T-cell (primary cell): ENCODE results near the gene ADGRA3.

DNA sequence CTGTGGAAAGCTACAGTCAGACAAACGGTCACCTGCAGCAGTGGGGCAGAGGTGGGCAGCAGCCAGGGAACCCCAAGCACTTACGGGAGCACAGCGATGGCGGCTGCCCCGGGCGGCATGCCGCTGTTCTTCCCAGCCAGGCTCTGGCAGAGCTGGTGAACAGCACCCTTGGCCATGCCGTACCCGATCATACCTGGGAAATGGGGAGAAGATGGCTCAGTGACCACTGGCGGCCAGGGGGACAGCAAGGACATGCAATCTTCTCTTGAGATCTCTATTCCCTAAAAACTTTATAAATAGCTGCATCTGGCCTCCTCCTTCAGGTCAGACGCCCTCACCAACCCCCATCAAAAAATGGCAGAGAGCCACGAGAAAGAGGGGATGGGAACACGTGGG is 19.7 kb downstream of the QDPR start:
- PRO-cap, 7 experiments = no peak in any of the 7 experiments

DNA sequence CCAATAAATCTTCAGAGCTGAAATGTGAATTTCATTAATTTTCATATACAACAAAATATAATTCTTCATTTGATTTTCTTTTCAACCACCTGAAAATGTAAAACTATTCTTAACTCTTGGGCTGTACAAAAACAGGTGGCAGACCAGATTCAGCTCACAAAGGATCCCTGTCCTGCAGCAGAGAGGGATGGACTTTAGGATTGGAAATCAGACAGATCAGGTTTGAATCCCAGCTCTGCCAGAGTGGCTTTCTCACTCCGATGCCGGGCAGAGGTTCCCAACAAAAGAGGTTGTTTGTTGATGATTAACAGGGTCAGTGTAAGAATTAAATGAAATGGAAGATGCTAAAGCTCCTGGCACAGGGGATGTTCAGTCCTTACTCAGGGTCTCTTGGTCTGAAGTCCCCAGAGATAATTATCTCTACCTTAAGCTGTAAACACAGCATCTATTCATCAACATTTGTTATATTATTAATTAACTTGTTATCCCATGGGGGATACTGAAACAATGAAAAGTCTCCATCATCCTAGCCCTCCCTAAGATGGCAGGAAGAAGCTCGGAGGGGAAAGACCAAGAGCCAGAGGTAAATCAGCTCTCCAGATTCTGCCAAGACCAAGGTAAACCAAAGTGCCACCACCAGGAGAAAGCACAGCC is 1.7 kb downstream of the QDPR start:
- PRO-cap, 7 experiments = no peak in any of the 7 experiments

GRCh38 chr4:17580942-17581828 is 4.2 kb downstream of the LAP3 start:
- PRO-cap, 7 experiments = no peak in any of the 7 experiments

GRCh38 chr4:17623490-17624644 is 9.4 kb downstream of the MED28 start:
- PRO-cap, 7 experiments = no peak in any of the 7 experiments

DNA sequence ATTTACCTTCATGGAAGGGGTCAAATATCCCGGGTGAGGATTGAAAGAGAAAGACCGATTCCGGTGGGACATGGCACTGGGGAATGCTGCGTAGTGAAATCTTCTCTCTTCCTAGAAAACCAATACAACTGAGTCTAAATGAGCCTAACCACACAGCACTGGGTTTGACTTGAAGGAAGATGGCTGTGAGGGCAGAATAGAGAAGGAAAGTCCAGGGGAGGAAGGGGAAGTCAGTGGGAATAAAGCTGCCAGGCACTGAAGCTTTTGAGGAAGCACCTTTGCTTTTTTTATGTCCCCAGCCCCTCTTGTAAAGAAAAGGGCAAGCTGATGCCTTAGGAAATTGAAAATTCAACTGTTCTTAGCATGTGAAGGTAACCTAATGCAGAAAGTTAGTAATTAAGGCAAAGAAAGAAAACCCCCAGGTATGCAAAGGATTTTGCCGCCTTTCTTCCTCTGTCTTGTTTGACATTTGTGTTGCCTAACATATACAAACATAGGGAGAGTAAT is 20.6 kb downstream of the MED28 start:
- PRO-cap, 7 experiments = no peak in any of the 7 experiments

- PRO-cap, 7 experiments = no peak in any of the 7 experiments
Observed at GRCh38 chr4:17802269-17802918, 8.2 kb downstream of the DCAF16 start.

GRCh38 chr4:18321664-18322104 is 300.1 kb upstream of the LCORL start:
- PRO-cap, 7 experiments = peak in 1 of 7 experiments; most common minus-strand start chr4:18321958 (in 1)

GRCh38 chr4:18418551-18418786 is 396.9 kb upstream of the LCORL start:
- PRO-cap, 7 experiments = no peak in any of the 7 experiments

- PRO-cap, 7 experiments = no peak in any of the 7 experiments
Observed at GRCh38 chr4:19941715-19942096, 310.0 kb upstream of the SLIT2 start.

DNA sequence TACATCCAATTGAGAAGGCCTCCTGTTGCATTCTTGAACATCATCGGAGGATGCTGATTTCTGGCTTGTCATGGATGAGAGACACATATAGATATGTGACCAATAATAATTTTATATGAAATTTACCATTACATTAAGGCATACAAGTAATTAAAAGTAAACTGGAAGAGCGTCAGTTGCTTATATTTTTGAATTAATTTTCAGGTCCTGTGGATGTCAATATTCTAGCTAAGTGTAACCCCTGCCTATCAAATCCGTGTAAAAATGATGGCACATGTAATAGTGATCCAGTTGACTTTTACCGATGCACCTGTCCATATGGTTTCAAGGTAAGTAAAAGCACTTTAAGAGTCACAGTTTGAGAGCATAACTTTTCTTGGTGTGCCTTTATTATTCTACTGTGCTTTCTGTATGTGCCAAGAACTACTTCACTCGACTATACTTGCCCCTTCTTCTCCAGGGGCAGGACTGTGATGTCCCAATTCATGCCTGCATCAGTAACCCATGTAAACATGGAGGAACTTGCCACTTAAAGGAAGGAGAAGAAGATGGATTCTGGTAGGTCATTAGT is 133.1 kb upstream of the PACRGL start:
- PRO-cap, 7 experiments = no peak in any of the 7 experiments

GRCh38 chr4:22500144-22500810 is 15.6 kb downstream of the ADGRA3 start:
- PRO-cap, 7 experiments = no peak in any of the 7 experiments

DNA sequence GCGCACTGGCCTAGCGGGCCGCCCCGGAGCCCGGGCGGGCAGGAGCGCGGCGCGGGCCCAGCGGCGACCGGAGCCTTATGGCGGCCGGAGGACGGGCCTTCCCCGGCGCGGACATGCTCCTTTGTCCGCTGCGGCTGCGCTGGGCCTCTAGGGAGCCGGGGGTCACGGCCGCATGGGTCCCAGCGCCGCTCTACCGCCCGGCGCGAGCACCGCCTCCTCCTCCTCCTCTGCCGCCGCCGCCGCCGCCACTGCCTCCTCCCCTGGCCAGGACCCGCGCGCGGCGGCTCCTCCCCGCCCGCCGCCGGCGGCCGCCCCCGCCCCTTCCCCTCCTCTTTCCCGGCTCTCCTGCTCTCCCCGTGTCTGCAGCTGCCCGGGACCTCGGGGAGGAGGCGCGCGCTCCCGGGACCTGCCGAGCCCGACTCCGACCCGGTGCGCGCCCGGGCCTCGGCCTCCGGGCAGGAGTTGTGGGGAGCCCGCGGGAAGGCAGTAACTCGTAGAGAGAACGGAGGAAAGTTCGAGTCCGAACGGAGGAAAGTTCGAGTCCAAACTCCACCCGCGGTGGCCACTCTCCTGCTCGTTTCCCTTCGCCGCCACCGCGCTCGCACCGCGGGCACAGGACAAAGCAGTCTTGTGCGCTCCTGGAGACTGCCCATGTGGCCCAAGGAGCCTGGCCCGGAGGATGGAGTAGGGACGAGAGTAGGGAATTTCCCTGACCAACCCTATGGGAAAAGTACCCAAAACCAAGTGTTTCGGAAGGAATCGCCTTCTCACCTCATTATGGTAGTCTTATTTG is at the start of gene ADGRA3:
Gene ADGRA3, minus strand, starts transcription at position 250 of the 793 bp plus-strand sequence.
- PRO-cap, 7 experiments = peak in 4 of 7 experiments; most common minus-strand start position 229 of the sequence (in 3)

DNA sequence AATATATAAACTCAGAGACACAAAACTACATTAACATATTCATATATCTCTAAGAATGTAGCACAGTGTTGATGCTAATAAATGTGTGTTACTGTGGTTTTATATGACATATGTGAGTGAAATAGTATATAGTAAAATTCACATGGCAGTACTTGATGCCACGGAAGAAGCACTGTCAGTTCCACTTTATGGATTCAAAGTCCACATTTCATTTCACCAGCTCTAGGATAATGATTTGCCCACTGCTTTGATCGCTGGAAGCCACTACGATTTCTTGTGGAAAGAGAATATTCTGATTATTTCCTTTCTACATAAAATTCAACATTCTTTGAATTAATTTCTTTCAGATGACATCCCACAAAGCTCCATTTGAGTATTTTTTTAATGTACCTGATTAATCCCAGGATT is 358.1 kb upstream of the ADGRA3 start:
- PRO-cap, 7 experiments = no peak in any of the 7 experiments

GRCh38 chr4:22997219-22997869 is 481.5 kb upstream of the ADGRA3 start:
- PRO-cap, 7 experiments = no peak in any of the 7 experiments

GRCh38 chr4:23818935-23819671 is 70.7 kb downstream of the PPARGC1A start:
- PRO-cap, 7 experiments = no peak in any of the 7 experiments

DNA sequence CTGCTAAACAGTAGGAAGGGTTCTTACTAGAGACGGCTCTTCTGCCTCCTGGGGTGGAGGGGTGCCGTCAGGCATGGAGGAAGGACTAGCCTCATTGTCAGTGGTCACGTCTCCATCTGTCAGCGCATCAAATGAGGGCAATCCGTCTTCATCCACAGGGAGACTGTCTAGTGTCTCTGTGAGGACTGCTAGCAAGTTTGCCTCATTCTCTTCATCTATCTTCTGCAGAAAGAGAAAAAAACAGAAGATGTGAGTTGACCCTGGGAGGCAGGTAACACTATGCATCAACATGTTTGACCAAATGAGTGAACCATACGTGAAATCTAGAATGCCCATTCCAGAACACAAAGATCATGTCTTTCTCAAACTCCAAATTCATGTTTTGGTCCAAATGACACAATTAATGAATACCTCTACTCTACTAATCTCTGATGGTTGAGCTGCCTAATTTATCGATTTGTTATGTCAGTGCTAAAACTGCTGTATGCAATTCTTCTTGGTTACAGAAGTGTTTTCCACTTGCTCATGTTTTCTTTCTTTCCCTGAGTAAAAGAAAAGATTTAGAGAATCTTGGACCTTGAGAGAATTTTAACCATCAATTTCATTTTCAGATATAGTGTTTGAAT is 58.2 kb downstream of the PPARGC1A start:
- PRO-cap, 7 experiments = no peak in any of the 7 experiments

DNA sequence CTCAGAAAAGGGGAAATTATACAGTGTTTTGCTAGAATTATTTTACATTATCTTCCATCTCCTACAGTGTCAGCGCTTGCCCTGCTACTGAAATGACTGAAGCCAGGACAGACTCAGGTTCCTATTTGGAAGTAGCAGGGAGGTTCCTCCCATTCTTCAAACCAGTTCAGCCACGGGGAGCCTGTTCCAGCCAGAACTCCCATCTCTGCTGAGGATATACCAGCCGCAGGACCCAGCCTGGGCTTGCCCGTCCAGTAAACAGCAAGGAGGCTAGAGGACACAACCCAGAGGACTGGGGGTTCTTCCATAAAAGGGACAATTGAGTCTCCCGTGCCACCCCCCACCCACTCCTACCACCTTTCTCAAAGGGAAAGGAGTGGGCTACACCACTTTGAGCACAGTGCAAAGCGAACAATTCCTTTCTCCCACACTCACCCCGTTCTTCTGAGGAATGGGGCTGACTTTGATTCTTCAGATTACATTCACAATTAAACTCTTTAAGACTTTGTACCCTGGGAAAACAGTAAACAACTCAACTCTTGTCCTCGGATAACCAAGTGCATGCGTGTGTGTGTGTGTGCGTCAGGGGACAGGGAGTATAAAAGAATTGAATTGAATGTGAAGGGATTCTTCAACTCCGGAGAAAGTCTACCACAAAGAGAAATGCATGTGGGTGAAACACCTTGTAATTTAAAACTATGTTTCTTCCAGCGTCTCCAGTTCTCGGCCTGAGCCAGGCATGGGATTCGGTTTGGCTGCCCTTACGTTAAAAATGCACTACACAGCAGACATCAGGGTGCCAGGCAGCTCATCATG is 31.1 kb upstream of the PPARGC1A start:
- PRO-cap, 7 experiments = no peak in any of the 7 experiments

- PRO-cap, 7 experiments = no peak in any of the 7 experiments
Observed at GRCh38 chr4:24137608-24138199, 247.9 kb upstream of the PPARGC1A start.

GRCh38 chr4:24192158-24192648 is 302.4 kb upstream of the PPARGC1A start:
- PRO-cap, 7 experiments = no peak in any of the 7 experiments

- PRO-cap, 7 experiments = no peak in any of the 7 experiments
Observed at GRCh38 chr4:24235525-24236167, 345.8 kb upstream of the PPARGC1A start.